ENCODE data around the gene TBC1D4.

- PRO-cap, 2 experiments = no peak in any of the 2 experiments
Observed at GRCh38 chr13:75309752-75310884, 171.9 kb downstream of the TBC1D4 start.

- PRO-cap, 2 experiments = peak in 2 of 2 experiments; most common plus-strand start chr13:75482237 (in 2); most common minus-strand start chr13:75482138 (in 1)
Observed at GRCh38 chr13:75481815-75482781, at the start of gene TBC1D4. TSS of gene TBC1D4 (minus strand) at chr13:75482169.

DNA sequence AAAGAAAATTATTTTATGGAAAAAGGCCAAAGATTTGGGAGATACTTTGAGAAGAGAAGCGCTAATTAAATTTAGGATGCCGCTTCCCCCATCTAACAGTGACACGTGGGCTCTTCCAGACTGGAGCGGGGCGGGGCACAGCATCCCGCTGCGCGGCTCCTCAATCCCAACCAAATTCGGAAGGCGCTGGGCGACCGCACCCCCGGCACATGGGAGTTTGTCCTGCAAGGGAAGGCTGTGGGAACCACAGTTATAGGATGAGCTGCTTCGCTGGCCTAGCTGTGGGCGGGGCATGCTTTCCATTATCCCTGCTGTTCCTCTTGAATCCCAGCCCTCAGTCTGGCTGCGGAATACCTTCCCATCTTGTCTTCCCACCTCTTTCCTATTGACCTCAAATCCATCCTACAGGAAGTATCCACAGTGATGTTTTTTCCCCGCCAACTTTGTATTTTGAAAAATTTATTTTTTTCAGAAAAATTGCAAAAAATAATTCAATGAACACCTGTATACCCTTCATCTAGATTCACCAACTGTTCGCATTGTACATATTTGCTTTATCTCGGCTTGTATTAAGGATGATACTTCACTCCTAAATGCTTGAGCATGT, 454 bp upstream of the COMMD6 start:
- PRO-cap, 2 experiments = peak in 2 of 2 experiments; most common plus-strand start position 112 of the sequence (in 1)

DNA sequence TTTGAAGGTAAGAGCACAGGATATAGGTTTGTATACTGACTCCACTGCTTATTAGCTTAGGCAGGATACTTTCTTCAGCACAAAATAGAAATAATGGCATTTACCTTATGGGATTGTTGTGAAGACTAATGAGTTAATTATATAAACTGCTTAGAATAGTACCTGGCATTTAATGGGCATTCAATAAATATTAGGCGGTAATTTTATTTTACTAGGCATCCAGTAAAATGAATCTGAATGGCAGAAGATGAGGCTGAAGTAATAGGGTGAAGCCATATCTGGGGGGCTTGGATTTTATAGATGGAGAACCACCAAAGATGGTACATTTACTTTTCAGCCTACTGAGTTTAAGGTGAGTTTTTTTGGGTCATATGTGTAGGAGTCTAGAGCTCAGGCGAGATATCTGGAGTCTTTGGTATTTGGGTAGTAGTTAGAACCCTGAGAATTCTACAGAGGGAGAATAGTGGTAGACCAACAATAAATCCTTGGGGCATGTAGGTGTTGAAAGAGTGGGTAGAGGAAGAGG, 25.0 kb downstream of the UCHL3 start:
- PRO-cap, 2 experiments = no peak in any of the 2 experiments

DNA sequence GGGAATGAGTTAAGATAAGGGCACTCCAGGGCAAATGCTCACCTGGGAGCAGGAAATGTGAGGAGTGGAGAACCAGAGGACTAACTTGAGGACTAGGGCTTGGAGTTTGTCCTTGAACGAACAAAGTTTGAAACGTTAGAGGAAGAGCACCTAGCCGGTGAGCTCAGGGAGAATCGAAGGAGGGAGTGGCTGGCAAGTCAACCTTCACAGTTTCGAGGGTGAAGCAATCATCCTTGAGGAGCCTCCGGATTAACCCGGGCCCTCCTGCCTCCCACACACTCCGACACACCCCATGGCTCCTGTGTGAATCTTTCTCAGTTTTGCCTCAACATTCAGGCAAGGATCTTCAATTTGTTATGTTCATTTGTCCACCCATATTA, 58.6 kb downstream of the LMO7 start:
- PRO-cap, 2 experiments = no peak in any of the 2 experiments

DNA sequence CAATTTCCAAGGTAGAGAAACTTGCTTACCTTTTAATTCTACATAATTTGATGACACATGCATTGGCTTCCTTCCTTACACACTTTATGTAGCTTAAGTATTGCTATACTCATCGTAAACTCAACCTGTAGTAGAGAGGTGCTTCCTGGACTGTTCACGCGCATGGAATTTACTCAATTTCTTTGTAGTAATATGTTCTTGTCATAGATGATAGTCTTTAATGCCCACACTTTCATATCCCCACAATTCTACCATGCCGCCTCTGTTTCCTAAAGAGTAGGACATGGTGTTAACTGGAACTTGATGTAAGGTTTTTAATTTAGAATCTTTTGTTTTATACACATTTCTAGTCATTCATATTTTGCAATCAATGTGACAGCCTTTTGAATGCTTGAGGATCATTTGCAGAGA, 160.8 kb downstream of the LMO7 start:
- PRO-cap, 2 experiments = no peak in any of the 2 experiments

DNA sequence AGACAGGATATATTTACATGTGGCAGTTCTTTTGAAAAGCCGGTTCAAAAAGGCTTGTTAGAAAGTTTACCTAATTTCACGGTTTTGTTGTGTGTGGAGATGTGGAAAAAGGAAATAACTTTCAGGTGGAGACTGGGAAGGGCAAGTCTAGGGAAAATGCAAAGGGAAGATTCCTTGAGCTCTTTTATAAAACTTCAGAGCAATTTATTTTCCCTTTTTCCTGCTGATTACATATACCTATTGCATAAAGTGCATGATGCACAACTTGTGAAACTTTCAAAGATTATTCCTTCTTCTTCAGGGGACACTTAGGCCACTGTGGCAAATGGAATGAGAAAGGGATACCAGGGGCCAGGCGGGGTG, 170.3 kb downstream of the LMO7 start:
- PRO-cap, 2 experiments = no peak in any of the 2 experiments

DNA sequence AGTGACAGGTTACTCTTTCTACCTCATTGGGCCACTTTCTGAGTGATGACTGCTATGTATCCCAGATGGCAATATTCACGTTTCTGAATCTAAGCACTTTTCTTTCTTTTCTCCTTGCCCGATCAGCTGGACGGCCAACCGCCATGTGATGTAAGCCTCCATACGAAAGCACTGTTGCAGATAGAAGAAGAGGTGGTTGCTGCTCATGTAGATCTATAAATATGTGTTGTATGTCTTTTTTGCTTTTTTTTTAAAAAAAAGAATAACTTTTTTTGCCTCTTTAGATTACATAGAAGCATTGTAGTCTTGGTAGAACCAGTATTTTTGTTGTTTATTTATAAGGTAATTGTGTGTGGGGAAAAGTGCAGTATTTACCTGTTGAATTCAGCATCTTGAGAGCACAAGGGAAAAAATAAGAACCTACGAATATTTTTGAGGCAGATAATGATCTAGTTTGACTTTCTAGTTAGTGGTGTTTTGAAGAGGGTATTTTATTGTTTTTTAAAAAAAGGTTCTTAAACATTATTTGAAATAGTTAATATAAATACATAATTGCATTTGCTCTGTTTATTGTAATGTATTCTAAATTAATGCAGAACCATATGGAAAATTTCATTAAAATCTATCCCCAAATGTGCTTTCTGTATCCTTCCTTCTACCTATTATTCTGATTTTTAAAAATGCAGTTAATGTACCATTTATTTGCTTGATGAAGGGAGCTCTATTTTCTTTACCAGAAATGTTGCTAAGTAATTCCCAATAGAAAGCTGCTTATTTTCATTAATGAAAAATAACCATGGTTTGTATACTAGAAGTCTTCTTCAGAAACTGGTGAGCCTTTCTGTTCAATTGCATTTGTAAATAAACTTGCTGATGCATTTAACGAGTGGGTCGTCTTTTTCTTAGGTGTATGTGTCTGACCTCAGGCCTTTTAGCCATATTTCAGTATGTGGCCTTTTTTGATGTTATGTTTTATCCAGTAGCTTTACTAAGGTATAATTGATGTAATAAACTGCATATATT, 222.0 kb downstream of the LMO7 start:
- PRO-cap, 2 experiments = no peak in any of the 2 experiments

GRCh38 chr13:76798112-76798338, 88.2 kb downstream of the KCTD12 start:
- PRO-cap, 2 experiments = no peak in any of the 2 experiments

GRCh38 chr13:76882377-76882813, 3.8 kb downstream of the KCTD12 start:
- PRO-cap, 2 experiments = peak in 1 of 2 experiments; most common plus-strand start chr13:76882665 (in 1); most common minus-strand start chr13:76882566 (in 1)

GRCh38 chr13:76917633-76918173, 30.6 kb upstream of the ACOD1 start:
- PRO-cap, 2 experiments = no peak in any of the 2 experiments

- PRO-cap, 2 experiments = no peak in any of the 2 experiments
Observed at GRCh38 chr13:77051788-77052453, 25.0 kb upstream of the FBXL3 start.

DNA sequence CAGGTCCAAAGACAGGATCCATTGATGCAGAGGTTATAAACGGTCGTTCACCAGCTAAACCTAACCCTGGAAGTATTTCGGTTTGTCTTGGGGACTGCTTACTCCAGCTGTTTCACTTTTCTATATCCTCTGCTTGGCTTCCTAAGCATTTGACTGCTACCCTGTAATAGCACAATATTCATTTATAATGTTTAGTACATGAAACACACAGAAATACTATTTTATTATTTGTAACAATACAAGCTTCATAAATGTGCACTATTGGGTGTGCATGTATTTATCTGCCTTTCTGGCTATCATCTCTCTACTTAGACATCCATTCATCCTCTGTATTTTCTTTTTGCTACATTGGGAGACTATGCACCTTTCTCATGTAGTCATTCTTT, 26.5 kb upstream of the FBXL3 start:
- PRO-cap, 2 experiments = no peak in any of the 2 experiments

DNA sequence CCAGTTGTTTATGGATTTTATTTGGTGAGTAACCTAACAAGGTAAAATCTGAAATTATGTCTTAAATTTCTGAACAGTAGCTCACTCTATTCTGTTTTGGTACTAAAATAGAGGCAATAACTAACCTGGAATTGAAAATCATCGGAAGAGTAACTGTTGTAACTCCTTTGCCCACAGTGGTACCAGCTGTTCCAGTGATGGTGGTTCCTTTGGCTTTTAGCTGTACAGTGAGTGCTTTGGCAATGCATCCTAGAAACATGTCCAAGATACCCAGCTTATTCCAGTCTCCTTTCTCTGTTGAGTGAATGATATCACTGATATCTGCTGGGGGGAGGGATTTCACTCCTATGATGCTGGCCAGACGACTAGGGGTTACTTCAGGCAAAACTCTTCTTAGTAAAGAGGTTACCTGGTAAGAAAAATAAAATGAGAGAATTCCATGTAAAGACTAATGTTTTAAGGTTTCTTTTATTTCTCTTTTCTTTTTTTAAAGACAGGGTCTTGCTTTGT, 40.6 kb upstream of the FBXL3 start:
- PRO-cap, 2 experiments = no peak in any of the 2 experiments

DNA sequence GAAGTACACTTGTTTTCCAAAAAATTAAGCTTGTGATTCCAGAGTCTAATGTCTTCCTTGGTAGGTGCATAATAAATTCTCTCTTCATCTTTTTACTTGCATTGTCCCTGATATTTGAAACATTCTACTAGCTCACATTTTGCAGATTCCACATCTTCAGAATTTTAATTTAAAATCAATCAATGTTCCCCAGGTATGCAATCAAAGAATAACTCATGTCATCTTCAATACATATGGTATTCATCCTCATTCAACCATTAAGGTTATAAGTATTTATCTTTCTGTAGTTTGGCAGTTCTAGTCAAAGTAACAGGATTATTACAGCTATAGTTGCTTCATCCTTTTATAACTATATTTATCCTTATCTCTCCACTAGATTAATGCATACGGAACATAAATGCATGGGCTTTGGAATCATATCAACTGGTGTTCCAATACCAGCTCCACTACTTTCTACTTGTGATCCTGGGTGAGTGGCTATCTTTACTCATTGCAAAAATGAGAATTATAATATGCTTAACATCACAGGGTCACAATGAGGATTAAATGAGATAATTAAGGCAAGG, 105.9 kb upstream of the FBXL3 start:
- PRO-cap, 2 experiments = no peak in any of the 2 experiments

GRCh38 chr13:77174212-77174688, 147.3 kb upstream of the FBXL3 start:
- PRO-cap, 2 experiments = no peak in any of the 2 experiments

- PRO-cap, 2 experiments = no peak in any of the 2 experiments
Observed at GRCh38 chr13:77325678-77325885, 1.3 kb downstream of the MYCBP2 start.

GRCh38 chr13:77695728-77696677, 1.5 kb upstream of the SLAIN1 start:
- PRO-cap, 2 experiments = no peak in any of the 2 experiments

DNA sequence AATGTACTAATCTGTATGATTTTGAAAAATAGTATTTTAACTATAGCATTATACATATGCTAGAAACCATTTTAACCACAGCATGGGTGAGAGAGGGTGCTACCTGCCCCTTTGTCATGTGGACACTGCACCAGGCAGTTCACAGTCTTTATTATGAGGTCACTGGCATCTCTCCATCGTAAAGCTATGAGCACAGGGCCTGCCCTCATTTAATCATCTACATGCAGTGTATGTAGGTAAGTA, 21.7 kb downstream of the EDNRB start:
- PRO-cap, 2 experiments = no peak in any of the 2 experiments

DNA sequence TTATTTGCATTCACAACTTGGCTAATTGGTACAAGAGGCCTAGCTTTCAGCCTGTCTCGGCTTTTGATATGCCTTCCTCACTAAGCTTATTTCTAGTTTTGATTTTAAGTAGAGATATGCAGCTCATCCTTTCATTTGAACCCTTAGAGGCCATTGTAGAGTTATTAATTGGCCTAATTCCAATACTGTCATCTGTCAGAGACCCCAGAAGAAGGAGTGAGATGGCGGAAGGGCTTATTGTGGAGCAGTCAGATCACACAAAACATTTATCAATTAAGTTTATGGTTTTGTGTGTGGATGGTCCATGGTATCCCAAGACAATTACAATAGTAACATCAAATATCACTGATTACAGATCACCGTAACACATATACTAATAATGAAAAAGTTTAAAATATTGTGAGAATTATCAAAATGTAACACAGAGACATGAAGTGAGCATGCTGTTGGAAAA, 140.6 kb upstream of the OBI1 start:
- PRO-cap, 2 experiments = no peak in any of the 2 experiments

Measured in Metastatic Liver Carcinoma in the Lung (tissue), 2 donors.